Zone of skin (tissue), 1 donor: ENCODE measurements around a stretch of chr1.

DNA sequence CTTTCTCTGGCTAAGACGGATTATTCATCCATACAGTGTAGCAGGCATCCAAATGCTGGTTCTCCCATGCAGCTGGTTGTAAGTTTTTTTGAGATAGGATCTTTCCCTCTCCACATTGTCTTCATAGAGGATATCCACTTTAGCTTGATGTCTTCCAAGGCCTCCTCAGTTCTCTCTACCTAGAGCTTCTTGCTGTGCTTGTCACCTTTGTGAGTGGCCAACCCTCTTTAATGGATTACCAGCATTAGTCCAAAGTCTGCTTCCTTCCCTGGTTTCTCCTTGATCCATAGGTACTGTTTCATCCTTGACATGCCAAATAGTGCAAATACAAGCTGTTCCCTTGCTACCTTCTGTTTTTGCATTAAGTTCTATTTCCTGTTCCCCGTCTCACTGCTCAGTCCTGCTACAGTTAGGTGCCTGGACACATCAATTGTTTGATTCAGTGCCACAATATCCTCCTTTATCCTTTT is 19.2 kb downstream of the MAST2 start:
- RRBS: no CpG with 5 or more reads among the region's 2 CpGs

- RRBS: no CpG with 5 or more reads among the region's 1 CpG
Observed at GRCh38 chr1:45979166-45979479, 153.3 kb downstream of the PIK3R3 start.

DNA sequence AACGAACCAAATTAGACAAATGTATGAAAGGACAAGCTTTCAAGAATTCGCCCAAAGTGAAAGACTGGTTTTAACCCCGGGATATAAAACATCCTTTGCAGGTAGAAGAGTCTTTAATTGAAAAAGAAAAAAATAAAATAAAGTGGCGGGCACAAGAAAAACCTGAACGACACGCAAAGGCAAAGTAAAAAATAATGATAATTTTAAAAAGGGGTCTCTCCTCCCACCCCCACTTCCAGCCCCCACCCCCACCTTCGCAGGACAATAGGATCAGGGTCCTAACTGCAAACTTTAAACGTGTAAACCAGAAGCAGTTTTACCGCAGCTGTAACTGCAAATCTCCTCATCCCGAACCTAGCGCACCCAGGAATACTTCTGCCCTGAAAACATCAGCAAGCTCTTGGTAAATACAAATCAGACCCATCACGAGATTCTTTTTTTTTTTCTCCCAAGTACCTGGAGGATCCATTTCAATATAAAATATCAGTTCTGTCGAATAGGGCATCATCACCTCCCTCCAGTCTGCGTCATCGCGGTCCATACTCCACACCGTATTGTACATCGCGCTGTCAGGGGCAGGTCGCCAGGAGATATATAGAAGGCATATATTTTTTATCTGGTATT is 926 bp downstream of the PIK3R3 start:
- RRBS: 5% methylated on average over 3 of the region's 20 CpGs

- RRBS: no CpG with 5 or more reads among the region's 9 CpGs
Observed at GRCh38 chr1:46173192-46173995, 1.5 kb upstream of the TSPAN1 start.

GRCh38 chr1:46181105-46182236 is 5.2 kb upstream of the P3R3URF start:
- RRBS: no CpG with 5 or more reads among the region's 12 CpGs

DNA sequence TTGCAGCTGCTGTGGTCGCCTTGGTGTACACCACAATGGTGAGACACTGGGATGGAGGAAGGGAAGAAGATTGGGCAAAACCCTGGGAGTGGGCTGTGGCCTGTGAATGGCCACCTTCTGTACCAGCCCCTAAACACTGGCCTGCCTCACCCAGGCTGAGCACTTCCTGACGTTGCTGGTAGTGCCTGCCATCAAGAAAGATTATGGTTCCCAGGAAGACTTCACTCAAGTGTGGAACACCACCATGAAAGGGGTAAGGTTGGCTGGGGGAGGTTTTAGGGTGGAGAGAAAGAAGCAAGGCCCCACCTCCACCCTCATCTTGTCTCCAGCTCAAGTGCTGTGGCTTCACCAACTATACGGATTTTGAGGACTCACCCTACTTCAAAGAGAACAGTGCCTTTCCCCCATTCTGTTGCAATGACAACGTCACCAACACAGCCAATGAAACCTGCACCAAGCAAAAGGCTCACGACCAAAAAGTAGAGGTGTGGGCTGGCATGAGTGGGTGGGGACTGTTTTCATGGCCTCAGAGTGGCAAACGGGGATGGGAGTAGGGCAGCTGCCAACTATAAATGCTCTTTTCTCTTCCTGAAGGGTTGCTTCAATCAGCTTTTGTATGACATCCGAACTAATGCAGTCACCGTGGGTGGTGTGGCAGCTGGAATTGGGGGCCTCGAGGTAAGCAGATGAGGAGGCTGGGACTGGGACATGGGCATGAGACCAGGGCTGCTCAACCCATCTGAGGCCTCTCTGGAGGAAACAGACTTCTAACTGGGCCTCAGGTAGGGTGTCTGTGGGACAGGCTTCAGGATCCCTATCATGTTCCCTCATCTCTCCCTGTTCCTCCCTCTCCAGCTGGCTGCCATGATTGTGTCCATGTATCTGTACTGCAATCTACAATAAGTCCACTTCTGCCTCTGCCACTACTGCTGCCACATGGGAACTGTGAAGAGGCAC is 8.6 kb upstream of the P3R3URF start:
- RRBS: no CpG with 5 or more reads among the region's 9 CpGs

GRCh38 chr1:46300352-46301203 is 2.8 kb downstream of the LRRC41 start:
- RRBS: no CpG with 5 or more reads among the region's 7 CpGs

DNA sequence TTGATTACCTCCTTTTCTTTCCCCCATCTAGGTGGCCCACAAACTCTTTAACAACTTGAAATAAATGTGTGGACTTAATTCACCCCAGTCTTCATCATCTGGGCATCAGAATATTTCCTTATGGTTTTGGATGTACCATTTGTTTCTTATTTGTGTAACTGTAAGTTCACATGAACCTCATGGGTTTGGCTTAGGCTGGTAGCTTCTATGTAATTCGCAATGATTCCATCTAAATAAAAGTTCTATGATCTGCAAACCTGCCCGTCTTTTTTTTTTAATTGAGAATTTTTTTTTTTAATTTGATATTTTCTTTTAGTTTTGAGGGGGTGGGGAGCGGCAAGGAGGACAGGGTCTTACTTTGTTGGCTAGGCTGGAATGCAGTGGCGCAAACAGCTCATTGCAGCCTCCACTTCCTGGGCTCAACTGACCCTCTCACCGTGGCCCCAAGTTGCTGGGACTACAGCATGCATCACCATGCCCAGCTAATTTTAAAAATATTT is 13.1 kb downstream of the UQCRH start:
- RRBS: no CpG with 5 or more reads among the region's 5 CpGs

GRCh38 chr1:46349519-46349958 is 8.9 kb downstream of the NSUN4 start:
- RRBS: no CpG with 5 or more reads among the region's 3 CpGs

DNA sequence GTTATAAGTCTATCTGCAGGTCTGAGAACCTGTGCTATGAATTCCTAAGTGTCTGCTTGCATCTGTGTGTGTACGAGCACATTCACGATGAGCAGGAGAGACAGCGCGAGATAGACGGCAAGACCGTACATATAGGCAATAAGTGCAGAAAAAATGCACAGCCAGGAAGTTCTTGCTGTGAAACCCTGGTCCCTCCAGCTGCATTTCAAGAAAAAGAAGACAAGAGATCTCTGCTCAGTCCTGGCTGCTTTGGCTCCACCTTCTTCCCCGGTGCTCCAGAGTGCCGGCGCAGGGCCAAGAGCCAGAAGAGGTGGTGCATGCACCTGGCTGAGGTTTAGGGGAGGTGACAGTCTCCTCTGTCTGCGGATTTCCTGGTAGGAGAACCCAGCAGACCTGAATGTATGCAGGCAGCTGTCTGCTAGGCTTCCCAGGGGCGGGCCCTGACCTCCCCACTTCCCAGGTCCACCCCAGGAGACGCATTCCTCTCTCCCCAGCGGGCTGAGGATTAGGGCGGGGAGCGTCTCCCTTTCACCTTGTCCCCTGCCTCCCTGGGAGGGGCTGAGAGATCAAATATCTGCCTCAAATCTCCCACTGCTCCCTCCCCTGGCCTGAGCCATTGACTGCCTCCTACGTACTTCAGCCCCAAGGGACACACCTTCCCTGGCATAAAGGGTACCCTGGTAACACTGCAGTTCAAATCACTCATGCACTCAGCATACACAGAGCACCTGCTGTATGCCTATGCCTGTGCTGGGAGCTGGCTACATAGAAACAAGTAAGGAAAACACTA is 18.3 kb downstream of the TMEM275 start:
- RRBS: no CpG with 5 or more reads among the region's 16 CpGs

DNA sequence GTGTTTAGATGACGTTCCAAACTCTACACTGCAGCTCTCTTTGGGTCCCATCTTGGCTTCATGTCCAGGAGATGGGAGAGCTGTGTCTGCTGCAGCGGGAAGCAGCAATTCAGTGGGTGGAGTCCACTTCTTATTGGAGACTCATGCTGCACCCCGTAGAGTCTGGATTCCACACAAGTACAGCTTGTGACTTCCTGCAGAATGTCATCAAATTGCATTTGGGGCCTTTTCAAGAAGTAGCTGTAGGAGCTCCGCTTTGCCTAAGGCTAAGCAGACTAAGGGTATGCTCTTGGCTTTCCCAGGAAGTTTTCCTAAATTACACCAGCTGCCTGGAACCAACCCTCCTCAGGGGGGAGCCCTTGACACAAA is 5.7 kb upstream of the MOB3C start:
- RRBS: no CpG with 5 or more reads among the region's 4 CpGs

- RRBS: no CpG with 5 or more reads among the region's 4 CpGs
Observed at GRCh38 chr1:46664869-46665410, 3.2 kb downstream of the ATPAF1 start.

DNA sequence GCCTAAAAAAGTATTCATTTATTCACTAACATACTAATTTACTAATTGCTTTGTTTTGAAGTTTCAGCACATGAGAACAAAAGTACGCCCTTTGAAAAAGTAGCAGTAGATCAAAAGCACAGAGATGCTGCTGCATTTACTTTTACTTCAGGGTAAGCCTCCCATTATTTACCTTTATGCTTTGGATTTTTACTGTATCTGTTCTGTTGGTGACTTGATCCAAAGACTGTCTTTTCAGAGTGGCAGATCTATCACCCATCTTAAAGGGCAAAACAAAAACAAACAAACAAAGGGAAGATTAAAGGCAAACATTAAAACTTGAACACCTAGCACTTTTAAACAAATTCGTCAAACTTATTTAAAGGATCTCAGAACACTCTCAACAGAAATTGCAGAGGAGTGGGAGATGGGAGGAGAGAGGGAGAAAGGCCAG is 15.0 kb downstream of the TEX38 start:
- RRBS: no CpG with 5 or more reads among the region's 2 CpGs

- RRBS: no CpG with 5 or more reads among the region's 5 CpGs
Observed at GRCh38 chr1:46820318-46821386, 21.8 kb downstream of the CYP4B1 start.

GRCh38 chr1:47138245-47138795 is 1.1 kb downstream of the CYP4A22 start:
- RRBS: no CpG with 5 or more reads among the region's 7 CpGs

DNA sequence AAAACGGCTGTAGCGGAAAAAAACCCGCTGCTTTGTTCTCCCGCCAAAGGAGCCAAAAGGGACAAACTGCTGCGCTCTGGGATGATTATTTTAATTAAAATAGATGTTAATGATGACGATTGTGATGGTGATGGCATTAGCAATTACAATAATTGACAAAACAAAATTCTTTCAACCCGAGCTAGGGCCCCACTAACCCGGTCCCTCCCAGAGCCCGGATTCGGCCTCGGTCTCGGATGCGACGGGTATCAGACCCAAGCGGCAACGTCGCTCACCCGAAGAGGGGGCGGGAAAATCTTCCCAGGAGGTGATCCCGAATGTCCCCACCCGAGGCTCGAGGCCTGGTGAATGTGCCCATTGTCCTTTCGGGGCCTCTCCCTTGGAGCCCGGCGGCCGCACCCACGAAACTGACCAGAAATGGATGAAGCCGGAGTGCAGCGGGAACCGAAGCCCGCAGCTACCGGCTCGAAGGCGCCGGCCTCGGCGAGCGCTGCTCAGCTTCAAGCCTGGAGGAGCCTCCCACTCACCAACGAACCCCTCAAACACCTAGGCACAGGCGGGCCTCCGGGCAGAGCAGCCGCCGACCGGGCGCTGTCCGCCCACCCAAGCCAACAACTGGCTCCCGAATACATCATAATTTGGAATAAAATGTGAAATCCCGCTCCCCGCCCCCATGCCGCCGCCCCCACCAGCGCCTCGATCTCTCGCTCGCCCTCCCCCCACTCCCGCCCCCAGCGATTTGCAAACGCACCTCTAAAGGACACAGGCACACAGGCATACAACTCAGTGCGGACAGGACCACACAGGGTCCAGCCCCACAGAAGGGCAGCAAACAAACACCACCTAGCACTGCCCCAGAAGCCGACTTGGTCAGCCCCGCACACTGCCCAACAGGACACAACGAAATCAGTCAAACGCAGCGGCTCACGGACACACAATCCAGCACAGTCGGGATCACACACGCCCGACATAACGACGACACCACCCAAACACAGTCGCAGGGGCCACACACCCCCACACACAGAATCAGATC is 1.1 kb downstream of the TAL1 start:
- RRBS: 16% methylated on average over 10 of the region's 71 CpGs

- RRBS: no CpG with 5 or more reads among the region's 8 CpGs
Observed at GRCh38 chr1:47560136-47560813, 122.4 kb downstream of the FOXD2 start.

- RRBS: no CpG with 5 or more reads among the region's 8 CpGs
Observed at GRCh38 chr1:47702070-47702771, 264.4 kb downstream of the FOXD2 start.

DNA sequence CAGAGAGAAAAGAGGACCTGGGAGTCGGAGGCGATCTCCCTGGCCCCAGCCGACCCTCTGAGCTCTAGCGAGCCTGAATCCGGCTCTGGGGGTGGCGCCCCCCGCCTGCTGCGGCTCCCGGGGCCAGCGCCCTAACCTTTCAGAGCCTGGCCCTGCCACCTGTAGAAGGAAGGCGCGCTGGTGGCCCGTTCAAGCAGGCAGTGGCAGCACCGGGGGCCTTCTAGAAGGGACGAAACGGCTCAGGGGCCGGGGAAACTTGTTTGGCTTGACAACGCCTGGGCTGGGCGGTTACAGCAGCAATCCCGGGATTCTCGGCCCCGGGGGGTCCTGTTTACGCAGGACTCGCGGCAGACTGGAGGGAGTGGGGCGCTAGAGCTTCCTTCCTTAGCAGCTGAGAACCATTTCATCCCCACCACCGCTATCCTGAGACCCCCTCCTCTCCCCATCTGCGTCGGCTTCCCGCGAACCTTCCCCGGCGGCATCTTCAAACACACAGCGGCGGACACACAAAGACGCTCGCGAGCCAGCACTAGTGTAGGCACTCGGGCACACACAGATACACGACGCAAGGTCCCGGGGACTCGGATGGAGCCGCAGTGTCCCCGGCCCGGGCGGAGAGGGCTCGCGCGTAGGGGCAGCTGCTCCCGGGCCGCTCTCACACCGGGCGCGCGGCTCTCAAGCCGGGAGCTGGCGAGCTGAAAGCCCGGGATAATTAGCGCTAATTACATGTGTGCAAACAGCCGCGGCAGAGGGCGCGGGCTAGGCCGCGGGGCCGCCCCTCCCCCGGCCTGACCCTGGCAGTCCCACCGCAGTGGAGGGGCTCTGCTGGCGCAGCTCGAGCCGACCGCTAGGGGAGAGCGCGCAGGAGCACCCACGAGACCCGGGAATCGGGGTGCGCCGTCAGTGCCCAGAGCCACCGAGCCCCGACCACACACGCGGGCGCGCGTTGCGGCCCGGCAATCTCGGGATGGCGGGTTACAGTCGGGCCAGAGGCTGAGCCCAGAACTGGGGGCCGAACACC is 271.3 kb downstream of the FOXD2 start:
- RRBS: 2% methylated on average over 55 of the region's 93 CpGs

DNA sequence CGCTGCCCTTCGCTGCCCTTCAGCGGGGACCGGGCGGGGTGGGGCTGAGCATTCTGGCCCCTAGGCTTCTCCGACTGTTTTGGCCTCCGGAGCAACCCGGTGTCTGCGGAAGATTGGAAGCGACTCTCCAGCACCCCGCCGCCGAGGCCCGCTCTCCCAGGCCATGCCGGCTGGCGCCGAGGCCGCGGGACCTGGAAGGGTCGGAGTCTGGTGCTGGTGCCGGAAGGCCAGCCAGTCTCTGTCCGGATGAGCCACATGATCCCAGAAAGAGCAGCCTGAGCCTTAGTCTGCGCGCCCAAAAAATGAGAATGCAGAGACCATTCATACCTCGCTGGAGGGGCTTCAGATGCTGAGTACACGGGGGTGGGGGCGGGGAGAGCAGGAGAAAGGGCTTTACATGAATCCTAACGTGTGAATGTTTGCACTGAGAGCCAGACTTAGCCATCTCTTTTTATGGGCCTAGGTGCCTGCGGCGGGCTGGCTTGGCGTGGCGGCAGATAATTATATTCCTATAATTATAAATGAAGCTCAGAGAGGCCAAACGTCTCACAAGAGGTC is 272.1 kb downstream of the FOXD2 start:
- RRBS: 2% methylated on average over 21 of the region's 33 CpGs